GM12892 (cell line): ENCODE results near the genes RAB21 and TRHDE.

- RRBS = no CpG with 5 or more reads among the region's 7 CpGs
Observed at GRCh38 chr12:70608646-70609060, 28.6 kb downstream of the PTPRB start.

DNA sequence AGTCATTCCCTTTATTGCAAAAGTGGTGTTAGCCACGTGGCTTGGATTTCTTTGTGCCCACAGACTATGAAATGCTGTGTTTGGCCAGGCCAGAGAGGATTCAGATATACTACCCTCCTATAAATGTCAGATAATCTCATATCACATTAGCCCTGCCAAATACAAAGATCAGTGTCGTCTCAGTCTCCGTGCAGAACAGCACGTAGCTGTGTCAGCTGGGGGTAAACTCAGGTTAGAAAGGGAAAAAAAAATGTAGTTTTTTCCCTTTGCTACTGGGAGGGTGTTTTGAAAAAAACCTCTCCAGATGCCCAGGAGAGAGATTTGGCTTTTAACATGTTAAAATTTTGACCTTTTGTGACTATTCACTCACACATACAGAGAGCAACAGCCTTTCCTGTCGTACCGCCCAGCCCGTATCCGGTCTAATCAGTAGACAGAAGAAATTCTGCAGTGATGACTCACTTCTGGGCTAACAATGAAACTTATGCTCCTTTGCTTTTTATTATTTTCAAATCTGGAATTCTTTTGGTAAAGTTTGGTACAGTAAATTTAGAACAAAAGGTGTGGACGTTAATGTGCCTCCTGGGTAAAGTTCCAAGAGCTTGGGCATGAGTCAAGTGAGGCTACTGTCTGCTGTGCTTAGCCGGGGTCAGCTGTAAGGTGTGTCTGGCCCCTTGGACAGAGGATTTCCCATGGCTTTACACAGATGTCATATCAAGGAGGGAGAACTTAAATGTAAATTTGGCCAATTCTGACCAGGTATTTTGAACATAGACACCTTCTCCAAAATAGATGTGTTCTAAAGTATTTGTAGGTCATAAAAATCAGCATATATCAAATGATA, 8.6 kb upstream of the PTPRB start:
- RRBS = no CpG with 5 or more reads among the region's 10 CpGs

- RRBS = no CpG with 5 or more reads among the region's 5 CpGs
Observed at GRCh38 chr12:70660653-70661520, 23.7 kb upstream of the PTPRB start.

- RRBS = no CpG with 5 or more reads among the region's 18 CpGs
Observed at GRCh38 chr12:70718813-70719461, 81.7 kb upstream of the PTPRB start.

DNA sequence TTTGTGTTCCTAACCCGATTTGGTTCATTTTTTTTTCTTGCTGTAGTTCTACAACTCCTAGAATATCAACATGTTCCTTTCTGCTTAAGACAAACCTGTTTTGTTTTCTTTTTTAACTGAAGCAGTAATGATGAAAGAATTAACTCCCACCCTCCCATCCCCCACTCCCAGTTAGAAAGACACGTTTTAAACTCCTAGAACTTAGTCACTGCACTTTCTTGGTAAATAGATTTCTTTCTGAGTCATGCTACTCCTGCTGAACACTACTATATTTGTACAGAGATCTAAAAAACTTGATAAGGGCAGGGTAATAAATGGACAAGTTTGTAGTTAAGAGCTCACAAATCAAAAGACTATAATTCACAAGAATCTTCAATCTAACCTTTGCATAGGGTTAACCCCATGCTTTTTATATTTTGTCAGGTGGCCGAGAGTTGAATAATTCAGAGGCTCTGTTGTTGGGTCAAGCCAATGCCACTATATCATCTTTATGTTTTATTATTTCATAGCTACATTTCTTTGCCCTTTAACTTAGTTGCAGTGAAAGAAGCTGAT, 119.0 kb upstream of the PTPRB start:
- RRBS = no CpG with 5 or more reads among the region's 3 CpGs

DNA sequence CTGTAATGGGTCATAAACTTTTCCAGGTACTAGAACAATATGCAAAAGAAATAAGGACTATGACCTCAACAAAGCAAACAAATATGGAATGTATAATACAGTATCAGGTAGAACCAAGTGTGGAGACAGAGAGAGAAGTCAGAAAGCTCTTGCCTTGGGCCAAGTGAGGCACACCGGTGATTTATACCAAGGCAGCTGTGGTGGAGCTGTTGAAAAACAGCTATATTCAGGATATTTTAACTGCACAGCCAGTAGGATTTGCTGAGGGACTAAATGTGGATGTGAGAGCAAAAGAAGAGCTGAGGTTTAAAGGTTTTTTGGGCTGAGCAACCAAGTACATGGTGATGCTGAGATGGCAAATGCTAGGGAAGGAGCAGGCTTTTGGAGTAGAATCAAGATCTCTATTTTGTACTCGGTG, 116.2 kb downstream of the TSPAN8 start:
- RRBS = no CpG with 5 or more reads among the region's 2 CpGs

- RRBS = no CpG with 5 or more reads among the region's 48 CpGs
Observed at GRCh38 chr12:71376617-71377393, 62.8 kb upstream of the LGR5 start.

GRCh38 chr12:71440122-71440791, 659 bp downstream of the LGR5 start:
- RRBS = 5% methylated on average over 5 of the region's 37 CpGs

DNA sequence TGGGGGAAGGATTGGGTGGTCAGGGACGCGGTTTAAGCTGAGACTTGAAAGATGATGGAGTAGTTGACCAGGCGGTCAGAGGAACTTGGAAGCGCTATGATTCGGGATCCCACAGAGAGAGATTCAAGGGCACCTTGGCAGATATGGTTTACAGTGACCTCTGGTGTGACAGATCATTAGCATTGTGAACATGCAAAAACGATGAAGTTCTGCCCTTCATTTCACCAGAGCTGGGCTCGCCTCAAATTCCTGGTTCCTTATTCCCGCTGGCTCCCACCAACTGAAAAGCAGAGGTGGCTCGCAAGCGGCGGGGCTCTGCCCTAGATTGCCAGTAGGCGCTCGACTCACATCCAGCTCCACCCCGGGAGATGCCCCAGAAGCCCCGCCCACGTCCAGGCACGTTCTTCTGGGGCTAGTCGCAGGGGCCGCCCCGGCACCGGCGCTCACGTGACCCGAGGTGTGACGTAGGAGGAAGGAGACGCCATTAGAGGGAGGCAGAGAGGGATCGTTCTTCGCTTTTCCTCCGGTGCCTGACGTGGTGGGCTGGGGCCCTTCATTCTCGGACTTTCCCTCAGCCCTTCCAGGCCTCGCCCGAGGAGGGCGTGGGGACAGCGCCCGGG, at the start of gene RAB21:
Gene RAB21, plus strand, starts transcription at position 465 of the 620 bp plus-strand sequence.
- RRBS = 2% methylated on average over 15 of the region's 36 CpGs

DNA sequence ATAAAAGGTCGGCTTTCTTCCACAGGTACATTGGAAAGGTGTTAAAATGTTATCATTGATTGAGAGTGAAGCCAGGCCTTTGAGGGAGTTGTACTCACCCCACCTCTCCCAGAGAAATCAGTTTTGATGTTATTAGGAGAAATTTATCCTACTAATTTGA, 1.2 kb downstream of the RAB21 start:
- RRBS = no CpG with 5 or more reads among the region's 1 CpG

DNA sequence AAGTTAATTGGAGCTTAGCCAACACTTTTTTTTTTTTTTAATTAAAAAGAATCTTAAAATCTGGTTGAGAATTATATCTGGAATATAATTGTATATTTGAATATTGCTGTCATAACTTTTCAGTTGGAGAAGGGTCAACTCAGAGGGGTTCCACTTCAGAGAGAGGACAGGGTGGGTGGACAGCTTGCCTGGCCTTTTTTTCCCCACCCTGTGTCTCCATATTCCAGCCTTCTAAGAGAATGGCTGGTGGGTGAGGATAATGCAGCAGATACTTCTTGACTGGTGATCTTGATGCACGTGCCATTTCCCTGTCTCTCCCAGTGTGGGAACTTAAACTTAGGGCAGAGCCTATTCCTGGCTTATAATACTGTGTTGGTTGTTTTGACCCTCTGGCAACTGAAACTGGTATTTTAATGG, 15.3 kb downstream of the RAB21 start:
- RRBS = no CpG with 5 or more reads among the region's 1 CpG

DNA sequence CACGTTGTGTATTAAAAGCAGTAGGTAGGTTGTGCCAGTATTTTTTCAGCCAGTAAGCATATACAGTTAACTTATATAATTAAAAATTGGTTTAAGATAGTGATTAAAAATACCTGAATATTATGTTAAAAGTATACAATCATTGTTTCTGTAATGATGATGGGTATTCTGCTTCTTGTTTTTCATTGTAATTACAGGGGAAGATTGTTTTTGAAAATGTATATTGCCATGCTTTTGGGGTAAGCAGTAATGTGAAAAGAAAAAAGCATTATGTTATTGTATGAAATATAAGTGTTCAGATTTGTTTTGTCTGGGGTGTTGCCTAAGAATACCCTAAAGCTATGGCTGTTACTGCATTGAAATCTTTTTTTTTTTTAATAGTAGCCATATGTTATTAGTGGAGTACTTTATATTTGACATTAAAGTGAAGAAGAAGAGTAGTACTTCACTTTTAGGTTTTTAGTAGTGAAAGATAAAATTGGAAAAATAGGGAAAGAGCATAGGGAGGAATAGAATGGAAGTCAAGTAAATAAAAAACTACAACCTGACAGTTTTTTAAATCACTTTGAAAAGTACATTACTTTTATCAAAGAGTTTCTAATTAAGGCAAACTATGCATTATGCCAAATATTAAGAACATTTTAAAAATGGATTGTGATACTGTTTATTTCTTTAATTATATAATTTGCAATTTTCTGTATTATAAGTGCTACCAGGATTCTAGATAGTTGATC, 34.1 kb downstream of the RAB21 start:
- RRBS = no CpG with 5 or more reads among the region's 1 CpG

DNA sequence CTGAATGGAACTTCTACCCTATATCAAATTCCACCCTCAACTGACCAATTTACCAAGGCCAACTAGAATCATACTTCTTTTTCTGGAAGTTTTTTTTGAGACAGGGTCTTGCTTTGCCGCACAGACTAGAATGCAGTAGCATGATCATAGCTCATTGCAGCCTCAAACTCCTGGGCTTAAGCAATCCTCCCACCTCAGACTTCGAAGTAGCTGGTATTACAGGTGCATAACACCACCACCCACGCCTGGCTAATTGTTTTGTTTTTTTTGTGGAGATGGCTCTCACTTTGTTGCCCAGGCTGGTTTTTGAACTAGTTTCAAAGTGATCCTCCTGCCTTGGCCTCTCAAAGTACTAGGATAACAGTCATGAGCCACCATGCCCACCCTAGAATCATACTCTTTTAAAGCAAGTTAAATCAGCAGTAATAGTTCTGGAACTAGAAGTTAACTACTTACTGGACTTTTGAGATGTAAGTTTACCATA, 37.2 kb downstream of the RAB21 start:
- RRBS = no CpG with 5 or more reads among the region's 3 CpGs

- RRBS = no CpG with 5 or more reads among the region's 1 CpG
Observed at GRCh38 chr12:71900463-71901040, 38.1 kb upstream of the TPH2 start.

- RRBS = no CpG with 5 or more reads among the region's 2 CpGs
Observed at GRCh38 chr12:72076348-72076613, 137.6 kb downstream of the TPH2 start.

DNA sequence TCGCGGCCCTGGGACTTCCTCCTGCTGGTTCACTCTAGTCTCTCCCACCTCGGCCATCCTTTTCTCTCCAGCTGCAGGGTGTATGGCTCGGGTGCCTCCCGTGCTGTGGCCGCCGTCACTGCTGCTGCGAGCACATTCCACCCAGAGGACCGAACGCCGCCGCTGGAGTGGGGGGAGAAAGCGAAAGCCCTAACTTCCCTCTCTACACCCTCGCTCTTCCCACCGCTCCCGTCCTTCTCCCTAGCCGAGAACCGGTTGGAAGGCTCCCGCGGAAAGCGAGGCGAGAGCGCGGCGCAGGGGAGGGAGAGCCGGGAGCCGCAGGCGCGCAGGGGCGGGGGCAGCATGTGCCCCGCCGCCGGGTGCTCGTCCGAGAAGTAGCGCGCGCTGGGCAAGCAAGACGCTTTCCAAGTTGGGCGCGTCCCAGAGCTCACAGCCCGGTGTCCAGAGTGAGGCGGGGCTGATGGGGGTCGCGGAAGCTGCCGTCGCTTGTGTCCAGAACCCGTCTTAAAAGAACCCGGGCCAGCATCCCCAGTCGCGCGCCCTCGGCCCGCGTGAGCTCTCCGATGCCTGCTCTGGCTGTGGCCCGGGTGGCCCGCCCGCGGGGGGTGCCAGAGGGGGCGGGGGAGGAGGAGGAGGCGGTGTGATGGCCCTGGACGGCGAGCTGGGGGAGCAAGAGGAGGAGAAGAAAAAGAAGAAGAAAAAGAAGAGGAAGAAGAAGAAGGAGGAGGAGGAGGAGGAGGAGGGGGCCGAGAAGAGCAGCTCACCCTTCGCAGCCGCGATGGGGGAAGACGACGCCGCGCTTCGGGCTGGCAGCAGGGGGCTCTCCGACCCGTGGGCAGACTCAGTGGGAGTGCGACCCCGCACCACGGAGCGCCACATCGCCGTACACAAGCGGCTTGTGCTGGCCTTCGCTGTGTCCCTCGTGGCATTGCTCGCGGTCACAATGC, at the start of gene TRHDE:
Gene TRHDE, plus strand, starts transcription at position 370 of the 947 bp plus-strand sequence.
- RRBS = 34% methylated on average over 37 of the region's 86 CpGs

- RRBS = no CpG with 5 or more reads among the region's 5 CpGs
Observed at GRCh38 chr12:73129509-73129754, 857.3 kb downstream of the TRHDE start.

- RRBS = no CpG with 5 or more reads among the region's 4 CpGs
Observed at GRCh38 chr12:75360102-75361050, 25.9 kb downstream of the GLIPR1L1 start.

DNA sequence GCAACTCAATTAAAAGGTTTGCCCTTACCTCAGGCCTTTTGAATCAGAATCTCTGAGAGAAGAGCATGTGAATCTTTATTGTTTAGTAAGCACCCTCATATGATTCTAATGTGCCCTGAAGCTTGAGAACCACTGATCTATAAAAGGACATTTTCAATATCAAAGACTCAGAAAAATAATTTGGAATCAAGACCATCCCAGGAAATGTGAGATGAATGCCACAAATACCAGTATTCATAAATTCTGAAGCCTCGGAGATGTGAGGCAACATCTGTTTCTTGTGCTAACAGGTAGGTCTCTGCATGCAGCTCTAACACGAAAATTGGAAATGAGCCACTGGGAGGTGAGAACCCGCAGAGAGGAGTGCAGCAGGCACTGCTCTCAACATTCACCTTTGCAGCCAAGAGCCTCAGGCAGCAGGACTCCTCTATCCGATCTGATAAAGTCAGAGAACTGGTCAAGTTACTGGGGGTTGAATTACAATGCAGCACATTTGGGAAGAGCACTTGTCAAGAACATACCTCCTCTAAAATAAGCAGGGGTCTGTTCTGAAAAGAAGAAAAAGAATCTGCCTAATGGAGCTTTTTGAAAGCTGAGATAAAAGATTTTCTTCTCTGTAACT, 209.4 kb upstream of the KRR1 start:
- RRBS = no CpG with 5 or more reads among the region's 4 CpGs